REH cell (cell line): ENCODE results near the genes HBZ and NHLRC4.

DNA sequence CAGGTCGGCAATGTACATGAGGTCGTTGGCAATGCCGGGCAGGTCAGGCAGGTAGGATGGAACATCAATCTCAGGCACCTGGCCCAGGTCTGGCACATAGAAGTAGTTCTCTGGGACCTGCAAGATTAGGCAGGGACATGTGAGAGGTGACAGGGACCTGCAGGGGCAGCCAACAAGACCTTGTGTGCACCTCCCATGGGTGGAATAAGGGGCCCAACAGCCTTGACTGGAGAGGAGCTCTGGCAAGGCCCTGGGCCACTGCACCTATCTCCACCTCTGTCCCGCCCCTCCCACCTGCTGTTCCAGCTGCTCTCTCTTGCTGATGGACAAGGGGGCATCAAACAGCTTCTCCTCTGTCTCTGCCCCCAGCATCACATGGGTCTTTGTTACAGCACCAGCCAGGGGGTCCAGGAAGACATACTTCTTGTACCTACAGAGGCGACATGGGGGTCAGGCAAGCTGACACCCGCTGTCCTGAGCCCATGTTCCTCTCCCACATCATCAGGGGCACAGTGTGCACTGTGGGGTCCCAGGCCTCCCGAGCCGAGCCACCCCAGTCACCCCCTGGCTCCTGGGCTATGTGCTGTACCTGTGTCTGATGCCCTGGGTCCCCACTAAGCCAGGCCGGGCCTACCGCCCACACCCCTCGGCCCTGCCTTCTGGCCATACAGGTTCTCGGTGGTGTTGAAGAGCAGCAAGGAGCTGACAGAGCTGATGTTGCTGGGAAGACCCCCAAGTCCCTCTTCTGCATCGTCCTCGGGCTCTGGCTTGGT is 36.6 kb downstream of the POLR3K start:
- PRO-cap = no peak

DNA sequence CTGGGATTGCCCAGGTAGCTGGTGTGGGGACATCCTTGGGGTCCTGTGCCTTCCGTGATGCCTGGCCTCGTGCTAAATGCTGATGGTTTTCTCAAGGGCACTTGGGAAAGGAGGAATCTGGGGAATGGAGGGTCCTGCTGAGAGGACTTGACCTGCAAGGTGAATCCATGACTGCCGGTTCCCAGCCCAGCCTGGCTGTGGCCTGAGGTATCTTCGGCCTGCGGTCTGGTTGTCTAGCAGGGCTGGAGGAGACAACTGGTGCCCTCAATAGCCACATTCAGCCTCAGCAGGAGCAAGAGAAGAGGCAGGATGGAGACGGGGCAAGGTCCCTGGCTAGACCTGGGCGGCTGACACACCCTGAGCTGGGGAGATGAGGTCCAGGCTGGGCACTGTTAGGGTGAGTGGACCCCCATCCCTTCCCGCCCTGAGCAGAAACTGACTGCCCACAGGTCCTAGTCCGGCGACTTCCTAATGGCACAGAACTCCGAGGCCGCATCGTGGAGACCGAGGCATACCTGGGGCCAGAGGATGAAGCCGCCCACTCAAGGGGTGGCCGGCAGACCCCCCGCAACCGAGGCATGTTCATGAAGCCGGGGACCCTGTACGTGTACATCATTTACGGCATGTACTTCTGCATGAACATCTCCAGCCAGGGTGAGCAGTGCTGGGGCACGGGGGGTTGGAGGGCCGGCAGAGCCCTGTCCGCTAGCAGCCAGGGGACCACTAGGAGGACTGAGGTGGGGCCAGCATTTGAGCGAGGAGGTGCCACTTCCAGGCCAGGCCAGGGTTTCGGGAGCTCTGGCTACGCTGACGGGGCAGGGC is 4.8 kb downstream of the MPG start:
- PRO-cap = no peak

DNA sequence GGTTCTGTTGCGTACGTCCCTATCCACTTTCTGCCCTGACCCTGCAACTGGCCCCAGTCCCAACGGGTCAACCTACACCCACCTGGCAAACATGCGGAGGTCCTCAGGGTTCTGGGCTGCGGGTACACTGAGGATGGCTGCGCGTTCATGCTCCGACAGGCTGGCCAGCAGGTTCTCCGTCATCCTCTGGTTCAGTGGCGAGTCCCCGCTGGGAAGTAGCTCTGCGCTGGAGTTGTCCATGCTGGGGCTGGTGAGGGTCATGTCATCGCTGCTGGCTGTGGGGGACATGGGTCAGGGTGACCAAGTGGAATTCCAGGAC is 10.6 kb downstream of the MPG start:
- PRO-cap = no peak

GRCh38 chr16:152302-153328 is at the start of gene HBZ:
Gene HBZ (plus strand): TSS chr16:152644.
- PRO-cap = no peak

DNA sequence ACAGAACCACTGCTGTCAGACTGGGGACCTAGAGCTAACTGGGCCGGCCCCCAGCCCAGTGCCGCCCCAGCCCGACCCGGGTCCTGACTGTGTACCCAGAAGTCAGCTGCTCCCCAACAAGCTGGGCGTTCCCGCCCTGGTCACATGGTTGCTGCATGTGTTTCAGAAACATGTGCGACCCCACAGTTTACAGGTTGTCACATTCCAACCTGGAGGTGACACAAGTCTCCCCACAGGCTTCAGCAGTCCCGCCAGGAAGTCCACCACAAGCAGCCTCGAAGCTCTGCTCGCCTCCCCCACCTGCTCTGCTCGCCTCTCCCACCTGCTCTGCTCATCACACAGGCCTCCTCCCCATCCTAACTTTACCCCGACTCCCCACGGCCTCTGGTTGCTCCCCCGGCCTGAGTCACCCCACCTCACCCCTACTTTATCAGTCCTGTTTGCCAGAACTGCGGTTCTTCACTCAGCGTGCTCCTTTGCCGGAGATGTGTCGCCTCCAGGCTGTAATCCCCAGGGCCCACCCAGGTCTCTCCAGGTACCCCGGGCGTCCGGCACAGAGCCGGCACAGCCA is 933 bp downstream of the MRPL28 start:
- PRO-cap = no peak

GRCh38 chr16:387974-388662 is 6.3 kb upstream of the PGAP6 start:
- PRO-cap = no peak

DNA sequence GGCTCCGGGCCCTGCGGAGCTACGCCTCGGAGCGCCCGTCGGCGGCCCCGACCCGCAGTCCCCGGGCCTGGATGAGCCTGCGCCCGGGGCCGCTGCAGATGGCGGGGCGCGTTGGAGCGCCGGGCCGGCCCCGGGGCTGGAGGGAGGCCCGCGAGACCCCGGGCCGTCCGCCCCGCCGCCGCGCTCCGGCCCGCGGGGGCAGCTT is 555 bp downstream of the RAB11FIP3 start:
- PRO-cap = no peak

GRCh38 chr16:474349-475028 is 49.0 kb downstream of the RAB11FIP3 start:
- PRO-cap = no peak

DNA sequence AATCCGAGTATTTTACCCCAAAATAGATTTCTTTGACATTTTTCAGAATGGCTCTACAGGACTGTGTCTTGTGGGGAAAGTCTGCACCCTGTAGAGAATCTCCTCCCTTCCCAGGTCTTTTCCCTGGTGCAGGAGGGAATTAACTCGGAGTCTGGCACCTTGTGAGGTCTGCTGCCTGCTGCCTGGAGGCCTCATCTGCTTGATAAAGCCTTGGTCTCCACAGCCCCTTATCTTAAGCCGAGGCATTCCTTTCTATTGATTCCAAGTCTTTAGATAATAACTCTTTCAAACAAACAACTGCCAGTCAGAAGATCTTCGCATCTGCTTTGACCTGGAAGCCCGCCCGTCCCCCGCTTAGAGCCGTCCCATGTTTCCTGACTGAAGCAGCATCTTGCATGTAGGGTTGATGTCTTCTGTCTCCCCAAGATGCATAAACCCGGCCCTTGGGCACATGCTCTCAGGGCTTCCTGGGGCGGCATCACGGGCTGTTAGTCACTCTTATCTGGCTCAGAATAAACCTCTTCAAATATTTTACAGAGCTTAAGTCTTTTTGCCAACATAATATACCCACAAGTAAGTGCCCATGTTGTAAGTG is 43.9 kb upstream of the CAPN15 start:
- PRO-cap = no peak

DNA sequence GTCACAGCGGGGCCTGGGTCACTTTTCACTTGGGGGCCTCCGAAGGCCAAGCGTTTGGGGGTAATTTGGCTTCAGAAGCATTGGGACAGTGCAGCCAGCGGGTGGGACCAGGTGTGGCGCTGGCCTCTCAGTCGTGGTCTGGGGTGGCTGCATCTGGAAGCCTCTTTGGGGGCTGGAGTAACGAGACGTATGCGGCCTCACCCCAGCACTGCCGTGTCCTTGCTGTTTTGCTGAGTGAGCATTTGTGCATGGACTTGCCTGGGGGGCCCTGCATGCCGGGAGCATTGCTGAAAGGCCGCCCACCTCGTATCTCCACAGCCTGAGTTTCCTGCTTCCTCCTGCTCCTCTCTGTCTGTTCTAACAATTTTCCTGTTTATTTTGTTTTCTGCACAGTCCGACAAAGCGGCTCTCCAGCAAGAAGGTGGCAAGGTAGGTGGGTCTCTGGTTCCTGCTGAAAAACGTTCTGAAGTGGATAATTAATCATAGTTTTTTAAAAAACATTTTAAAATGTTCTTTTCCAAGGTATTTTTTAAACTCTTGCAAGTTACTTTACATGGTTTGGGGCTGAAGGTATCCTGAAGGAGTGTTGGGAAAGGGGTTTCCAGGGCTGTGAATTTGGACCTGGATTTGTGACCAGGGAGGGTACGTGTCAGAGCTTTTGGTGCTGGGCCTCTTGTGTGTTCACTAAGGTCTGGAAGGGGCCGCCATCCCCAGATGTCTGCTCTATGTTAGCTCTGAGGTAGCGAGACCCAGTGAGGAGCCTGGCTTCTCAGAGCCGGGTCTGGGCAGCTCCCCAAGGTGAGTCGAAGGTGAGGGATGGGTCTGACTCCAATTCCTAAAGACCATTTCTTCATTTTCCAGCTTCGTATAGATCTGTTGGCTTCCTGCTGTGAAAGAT is 30.8 kb upstream of the CAPN15 start:
- PRO-cap = no peak

GRCh38 chr16:537742-538818 is 10.6 kb downstream of the CAPN15 start:
- PRO-cap = no peak

DNA sequence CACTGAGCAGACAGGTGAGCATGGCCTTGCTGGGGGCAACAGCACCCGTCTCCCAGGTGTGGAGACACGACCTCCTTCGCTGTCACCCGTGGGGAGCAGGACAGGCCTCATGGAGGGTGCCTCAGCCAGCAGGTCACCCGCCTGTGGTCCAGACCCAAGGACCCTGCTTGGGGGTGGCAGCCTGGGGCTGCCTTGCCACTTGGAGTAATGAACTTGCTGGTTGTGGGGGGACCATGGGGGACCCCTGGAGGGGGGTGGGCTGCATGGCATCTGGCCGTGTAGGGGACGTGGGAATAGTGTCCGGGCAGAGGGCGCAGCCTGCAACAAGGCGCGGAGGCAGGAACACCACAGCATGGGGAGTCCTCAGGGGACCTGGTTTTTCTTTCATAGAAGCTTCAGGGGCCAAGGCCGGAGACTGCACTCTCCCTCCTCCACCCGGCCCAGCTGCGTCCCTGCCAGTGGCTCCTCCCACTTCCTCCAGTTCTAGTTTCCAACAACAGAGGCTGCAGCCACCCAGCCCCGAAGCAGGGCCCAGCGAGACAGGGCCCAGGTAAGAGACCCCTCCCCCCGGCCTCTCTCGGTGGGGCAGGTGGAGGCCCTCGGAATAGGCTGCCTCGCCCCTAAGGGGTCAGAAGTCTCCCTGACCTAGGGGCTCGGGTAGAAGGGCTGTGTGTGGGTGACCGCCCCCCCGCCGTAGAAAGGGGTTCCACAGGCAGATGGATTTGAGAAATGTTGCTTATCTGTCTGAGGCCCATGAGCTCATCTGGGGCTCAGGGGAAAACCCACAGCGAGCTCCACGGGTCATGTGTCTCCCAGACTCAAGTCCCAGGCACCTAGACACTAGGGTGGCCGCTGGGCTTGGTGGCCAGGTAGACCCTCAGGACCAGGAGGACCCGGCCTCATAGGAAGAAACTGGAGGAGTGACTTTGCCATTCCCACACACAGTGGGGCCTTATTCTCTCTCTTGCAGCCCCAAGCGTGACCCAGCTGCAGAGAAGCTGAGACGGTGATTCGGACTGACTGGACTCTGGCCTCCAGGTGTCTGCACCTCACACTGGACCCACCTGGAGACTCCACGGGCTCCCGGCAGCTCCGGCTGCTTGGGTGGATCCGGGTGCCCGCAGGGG is at the start of gene NHLRC4:
NHLRC4 (plus strand) TSS at position 480 of the 1,127 bp plus-strand sequence.
- PRO-cap = bidirectional peak, plus-strand start at position 516 of the sequence, minus-strand start at position 419 of the sequence

GRCh38 chr16:660502-661278 is 7.2 kb upstream of the RHOT2 start:
- PRO-cap = no peak

GRCh38 chr16:695166-696219 is 5.3 kb upstream of the WDR24 start:
- PRO-cap = no peak

- PRO-cap = no peak
These were observed 297 bp downstream of the FBXL16 start for GRCh38 chr16:705345-705663.

DNA sequence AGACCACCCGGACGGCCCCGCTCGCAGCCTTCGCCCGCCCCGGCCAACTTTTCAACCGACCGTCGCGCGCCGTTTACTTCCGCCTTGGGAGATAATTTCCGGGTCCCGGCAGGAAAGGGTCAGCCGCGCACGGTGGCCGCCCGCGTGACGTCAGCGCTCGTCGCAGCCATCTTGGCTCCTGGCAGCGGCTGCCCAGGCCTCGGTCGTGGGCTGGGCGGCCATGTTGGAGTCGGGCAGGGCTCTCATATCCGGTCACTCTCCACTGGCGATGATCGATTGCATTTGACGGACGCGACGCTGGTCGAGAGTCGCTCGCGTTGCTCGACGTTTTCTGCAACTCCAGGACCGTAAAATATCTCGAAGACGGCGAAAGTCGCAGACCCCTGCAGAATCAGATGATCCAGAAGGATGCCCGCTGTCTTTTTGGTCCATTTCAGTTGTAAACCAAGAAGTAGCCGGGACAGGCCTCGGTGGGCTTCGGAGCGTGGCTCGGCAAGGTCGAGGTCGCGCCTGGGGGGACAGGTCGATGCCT is 7.2 kb upstream of the GNG13 start:
- PRO-cap = bidirectional peak, plus-strand start at position 195 of the sequence, minus-strand start at position 75 of the sequence

DNA sequence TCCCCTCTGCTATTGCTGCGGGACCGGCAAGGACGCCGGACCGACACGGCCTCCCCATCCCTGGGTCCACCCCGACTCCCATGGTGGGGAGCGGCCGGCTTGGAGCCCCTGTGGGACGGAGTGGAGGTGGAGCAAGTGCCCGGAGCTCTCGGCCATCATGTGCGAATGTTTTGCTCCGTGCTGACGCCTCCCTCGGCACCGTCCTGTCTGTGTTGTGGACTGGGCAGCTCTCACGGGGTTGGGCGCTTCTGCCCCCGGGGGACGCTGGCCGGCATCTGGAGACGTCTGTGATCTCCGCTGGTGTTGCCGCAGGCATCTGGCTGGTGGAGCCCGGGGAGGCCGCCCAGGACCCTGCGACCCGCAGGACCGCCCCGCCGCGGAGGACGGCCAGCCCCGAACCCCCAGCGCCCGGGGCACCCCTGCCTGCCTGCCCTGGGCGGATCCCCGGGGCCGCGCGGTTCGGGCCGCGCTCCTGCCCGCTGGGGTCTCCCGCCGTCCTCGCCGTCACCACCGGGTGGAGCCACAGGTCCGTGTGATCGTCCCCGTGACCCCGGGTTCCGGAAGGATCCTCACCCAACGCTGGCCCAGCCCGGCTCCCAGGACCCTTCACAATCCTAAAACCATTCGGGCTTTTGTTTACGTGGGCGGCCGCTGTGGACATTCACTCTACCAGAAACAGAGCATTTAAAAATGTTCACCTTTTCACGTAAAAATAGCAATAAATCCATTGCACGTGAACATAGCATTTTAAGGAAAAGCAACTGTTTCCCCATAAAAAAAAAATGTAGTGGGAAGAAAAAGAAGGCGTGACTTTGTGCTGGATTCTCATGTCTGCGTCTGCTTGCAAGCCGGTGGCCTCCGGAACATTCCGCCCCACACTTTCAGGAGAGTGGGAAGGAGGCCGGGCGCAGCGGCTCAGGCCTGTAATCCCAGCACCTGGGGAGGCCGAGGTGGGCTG is 13.1 kb upstream of the GNG13 start:
- PRO-cap = no peak

DNA sequence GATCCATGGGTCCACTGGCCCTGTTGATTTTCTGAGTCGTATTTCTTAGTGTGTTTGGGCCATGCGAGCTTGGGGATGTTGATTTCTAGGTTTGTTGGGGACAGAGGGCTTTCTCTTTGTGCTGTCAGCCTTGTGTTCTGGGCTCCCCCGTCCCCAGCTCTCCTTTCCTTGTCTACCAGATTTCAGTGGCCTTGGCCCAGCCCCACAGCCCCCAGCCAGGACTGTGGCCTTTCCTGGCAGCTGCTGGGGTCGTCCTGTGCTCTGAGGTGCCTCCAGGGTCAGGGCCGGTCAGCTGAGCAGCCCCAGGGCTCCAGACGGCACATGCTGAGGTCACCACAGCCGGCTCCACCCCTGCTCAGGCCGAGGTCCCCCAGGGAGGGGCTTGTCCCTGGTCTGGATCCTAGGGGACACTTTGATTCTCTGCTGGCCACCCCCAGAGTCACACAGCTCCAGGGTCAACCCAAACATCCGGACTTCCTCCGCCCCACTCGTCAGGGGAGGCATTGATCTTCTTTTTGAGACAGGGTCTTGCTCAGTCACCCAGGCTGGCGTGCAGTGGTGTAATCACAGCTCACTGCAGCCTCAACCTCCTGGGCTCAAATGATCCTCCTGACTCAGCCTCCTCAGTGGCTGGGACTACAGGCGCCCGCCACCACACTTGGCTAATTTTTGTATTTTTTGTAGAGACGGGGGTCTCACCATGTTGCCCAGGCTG is 4.5 kb downstream of the SSTR5 start:
- PRO-cap = no peak

DNA sequence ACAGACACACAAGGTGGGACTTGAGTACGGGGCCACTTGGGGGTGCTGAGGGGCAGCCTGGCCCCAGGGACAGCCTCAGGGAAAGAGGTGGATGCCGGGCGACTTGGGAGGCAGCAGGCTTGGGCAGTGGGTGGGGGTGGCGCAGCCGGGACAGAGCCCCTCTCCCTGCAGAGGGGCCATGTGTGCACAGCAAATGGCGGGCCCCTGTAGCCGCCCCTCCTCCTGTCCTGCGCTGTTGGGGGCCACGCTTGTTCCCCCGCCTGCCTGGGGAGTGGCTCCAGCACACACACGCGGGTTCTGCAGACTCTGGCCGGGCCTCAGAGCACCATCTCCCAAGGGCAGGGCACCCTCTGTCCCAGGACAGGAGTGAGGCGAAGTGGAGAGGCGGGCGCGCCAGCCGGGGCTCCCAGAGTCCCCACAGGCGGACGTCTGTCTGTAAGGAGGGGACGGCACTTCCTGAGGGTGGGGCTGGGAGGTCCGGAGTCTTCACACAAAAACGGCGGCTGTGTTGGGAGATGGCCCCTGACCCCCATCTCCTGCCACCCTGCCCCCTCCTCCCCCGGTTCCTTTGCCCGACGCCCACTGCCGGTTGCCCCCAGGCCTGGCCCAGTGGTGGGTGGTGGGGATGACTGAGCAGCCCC is 5.8 kb downstream of the C1QTNF8 start:
- PRO-cap = no peak

DNA sequence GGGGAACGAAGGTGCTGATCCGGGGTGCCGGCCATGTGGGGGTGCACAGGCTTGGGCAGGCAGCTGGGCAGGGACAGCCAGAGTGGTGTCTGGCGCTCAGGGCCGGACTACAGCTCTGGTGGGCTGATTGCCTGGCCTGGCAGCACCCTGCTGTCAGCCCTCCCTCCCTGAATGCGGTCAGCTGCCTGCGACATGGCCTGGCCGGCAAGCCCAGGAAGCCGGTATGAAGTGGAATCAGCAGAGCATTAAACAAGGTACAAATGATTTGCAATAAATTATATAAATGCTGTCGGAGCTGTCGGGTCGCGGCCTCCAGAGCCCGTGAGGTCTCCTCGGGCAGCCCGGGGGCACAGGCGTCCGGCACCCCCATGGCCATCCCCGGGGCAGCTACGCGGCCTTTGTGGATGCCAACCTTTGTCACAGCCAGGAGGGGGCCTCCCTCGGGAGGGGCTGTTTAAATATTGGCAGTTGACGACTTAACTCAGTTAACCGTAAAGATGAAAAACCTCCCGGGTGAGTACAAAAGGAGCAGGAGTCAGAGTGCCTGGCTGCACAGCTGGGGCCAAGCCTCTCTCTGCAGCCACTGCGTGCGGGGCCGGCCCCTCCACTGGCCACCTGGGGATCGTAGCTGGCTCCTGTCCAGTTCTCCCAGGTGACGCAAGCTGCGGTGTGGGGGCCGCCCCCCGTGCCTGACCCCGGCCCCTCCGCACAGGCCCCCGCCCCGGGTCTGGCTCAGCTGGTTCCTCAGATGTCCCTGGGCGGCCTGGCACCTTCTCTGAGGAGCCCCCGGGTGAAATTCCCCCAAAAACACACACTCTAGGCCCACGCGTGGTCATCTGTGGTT is 7.7 kb upstream of the CACNA1H start:
- PRO-cap = no peak